Sternocleidomastoid (tissue), 1 donor: Measurements from ENCODE around the gene CIB1.

DNA sequence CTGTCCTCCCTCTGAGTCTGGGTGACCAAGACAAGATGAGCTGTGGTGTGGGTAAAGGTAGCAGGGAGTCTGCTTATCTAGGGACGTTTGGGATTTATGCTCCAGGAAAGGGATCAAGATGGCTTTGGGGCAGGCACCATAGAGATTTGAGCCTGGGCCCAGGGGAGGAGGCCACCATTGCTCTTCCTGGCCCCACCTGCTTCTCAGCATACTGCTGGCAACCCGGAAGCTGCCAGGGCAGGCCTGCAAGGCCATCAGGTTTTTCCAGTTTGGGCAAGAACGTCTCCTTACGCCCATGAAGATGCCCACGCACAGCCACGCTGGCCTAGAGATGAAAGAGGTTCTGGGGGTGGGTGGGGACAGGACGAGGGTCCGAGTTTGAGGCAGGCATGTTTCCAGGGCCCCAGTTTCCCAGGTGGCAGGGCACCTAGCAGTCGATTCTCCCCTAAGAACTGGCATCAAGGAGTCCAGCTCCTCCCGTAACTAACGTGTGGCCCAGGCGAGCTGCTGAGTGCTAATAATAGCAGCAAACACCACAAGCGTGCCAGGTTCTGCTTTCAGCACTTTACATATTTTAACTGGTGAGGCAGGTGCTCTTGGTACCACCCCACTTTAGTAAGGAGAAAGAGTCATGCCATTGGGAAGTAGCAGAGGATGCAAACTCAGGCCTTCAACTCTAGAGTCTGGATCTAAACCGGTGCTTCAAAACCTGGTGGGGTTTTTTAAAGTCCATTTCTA lies 45.8 kb downstream of the ZNF710 start:
- PRO-cap = bidirectional peak, plus-strand start at position 276 of the sequence, minus-strand start at position 210 of the sequence

GRCh38 chr15:90081560-90082104 lies 20.6 kb downstream of the IDH2 start:
- PRO-cap = no peak

GRCh38 chr15:90101013-90101934 lies 994 bp downstream of the IDH2 start:
- PRO-cap = bidirectional peak, plus-strand start at chr15:90101839, minus-strand start at chr15:90101741

DNA sequence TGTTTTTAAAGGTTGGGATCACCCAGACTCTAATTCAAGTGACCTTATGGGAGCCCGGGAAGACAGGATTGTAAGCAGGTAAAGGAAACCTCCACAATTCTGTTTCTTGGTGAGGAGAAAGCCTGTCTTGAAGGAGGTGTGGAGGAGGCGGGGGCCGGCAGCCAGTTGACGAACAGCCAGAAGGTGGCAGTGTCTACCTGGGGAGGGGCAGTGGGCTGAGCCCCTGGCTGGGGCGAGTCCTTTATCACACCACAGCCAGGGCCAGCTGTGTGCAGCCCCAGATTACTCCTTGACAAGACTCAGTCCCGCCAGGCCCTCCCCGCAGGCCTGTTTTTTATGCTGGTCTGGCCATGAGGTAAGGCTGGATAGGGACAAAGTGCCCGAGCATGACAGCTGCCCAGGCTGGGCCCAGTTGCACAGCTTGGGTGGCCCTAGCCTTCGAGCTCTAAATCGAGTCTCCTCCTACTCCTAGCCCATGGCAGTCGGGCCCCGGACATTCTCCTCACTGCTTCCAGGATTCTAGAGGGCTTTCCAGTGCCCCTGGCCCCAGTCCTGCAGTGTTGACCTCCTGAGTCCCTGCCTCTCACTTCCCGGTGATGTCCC lies 41.0 kb upstream of the IDH2 start:
- PRO-cap = no peak

DNA sequence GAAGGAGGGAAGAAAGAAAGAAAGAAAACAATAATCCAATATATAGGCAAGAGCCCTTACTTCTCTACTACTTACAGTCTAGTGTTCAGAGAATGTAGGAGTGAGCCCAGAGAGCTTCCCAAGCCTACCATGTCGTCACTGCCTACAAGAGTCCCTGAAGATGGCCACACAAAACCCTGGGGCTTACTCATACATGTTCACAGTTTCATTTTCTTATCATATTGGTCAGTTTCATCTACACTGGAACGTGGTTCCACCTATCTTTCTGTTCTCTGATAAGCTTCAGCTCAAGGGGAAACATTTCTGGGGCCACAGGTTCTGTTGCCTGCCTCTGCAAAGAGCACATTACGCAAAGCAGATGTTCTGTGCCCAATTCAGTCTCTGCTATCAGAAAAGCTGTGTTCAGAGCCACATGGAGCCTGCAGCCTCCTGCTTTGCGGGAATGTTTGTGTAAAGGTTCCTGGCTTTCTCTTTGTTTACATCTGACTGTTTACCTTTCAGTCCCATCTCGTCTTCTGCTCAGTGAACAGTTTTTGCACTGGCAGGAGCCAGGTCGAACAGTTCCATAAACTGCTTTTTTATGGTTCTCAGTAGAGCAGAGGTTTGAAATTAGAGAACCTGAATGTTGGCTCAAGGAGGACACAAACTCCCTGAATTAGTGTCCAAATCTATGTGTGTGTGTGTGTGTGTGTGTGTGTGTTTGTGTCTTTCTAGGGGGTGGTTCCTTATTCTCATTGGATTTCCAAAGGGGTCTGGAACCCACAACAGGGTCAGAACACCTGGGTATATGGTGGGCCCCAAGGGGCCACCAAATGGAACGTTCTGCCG lies 47.0 kb upstream of the IDH2 start:
- PRO-cap = no peak

GRCh38 chr15:90190977-90191636 lies 10.0 kb upstream of the SEMA4B start:
- PRO-cap = no peak

DNA sequence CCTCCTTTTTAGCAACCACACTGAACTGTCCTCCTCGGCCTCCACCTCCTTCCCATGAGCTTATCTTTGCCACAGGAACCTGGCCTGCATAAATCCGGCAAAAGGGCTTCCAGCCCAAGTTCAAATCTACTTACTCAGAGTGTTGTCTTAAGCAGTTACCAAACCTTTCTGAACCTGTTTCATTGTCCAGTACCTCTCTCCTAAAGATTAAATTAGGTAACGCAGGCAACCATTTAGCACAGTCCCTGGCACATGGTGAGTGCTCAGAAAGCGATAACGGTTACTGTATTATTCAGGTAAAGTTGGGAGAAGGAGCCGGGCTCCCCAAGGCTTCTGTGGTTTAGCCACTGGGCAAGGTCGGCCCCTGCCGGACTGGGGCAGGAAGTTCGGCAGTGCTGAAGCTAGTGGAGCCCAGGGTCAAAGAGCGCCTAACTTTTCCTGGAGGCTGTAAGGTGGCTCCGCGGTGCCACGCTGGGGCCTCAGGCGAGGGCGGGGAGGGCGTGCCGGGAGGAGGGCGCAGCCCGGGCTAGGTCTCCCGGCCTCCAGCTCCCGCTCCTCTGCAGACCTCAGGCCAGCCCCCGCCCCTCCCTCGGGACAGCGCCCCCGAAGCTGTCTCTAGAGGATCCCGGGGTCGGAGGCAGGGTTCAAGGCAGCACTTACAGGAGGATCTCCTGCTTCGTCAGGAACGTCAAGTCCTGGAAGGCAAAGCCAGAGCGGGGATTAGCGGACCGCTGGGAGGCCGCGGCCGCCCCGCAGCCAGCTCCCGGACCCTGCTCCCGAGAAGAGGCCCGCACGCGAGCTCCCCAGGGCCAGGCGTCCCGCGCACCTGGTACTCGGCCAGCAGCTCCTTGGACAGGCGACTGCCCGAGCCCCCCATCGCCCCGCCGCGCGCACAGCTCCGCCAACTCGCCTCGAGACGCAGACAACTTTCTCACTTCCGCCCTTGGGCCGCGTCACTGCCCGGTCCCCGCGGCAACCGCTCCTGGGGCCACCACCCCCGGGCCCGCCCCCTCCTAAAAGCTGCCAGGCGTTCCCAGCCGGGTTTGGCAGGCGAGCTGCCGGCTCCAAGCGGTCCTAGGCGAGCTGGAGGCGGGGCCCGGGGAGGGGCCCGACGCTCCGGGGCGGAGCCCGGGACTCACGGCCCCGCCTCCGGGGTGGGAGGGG lies at the start of gene CIB1:
TSS of gene CIB1 (minus strand) at position 933 of the 1,164 bp plus-strand sequence.
- PRO-cap = bidirectional peak, plus-strand start at position 482 of the sequence, minus-strand start at position 374 of the sequence; bidirectional peak, plus-strand start outside the sequence, minus-strand start at position 924 of the sequence

- PRO-cap = no peak
Observed at GRCh38 chr15:90291572-90292160, 26.2 kb downstream of the NGRN start.

DNA sequence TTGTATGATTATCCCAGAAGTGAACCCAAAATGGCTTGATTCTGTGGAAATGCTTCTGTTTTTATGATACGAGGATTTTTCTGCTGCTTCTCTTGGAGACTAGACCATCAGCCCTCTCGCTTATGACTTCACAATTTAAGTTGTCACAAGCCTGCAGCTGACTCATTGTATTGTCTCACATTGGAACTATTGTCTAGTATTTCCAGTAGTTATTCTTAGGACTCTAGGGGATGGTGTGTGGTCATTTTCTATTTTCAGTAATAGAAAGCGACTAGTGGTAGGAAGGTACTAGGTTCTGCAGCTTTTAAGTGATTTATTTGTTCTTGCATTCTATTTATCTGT lies 66.4 kb upstream of the CRTC3 start:
- PRO-cap = no peak

- PRO-cap = no peak
Observed at GRCh38 chr15:90500761-90501710, 28.7 kb upstream of the CRTC3 start.

GRCh38 chr15:90553371-90553893 lies 23.7 kb downstream of the CRTC3 start:
- PRO-cap = no peak

DNA sequence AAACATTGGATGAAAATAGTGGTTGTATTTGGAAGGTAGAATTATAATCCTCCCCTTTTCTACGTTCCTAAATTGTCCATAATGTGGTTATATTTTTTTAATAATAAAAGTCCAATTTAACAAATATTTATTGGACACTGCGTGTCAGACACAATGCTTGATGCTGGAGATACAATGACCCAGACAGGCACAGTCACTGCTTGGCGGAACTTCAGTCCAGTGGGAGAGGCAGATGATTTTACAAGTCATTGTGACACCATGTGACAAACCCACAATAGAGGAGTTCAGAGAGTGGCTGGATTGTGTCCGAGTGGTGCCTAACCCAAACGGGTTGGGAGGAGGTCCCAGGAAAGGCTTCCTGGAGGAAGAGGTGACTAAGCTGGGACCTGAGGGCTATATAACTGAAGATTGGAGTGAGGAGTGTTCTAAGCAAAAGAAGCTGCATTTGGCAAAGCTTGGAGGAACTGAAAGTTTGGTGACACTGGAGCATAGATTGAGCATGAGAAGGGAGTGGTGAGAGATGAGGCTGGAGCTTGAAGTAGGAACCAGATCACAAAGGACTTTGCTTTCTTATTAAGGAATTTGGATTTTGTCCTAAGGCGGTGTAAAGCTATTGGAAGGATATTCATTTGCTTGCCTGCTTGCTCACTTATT lies 41.4 kb downstream of the CRTC3 start:
- PRO-cap = unidirectional peak, minus-strand start at position 211 of the sequence

- PRO-cap = no peak
Observed at GRCh38 chr15:90660975-90661275, 56.2 kb upstream of the BLM start.

DNA sequence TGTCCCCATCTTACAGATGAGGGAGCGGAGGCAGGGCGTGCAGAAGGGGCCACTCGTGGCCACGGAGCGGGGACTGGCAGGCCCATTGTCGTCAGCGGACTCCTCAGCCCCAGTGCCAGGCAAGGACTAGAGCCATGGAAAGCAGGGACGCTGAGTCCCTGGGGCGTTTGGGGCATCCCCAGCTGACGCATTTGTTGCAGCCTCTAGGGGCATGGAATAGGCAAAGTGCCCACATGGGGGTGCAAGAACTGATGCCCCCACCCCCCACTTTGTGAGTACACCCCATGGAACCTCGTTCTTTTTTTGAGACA lies 29.8 kb upstream of the FURIN start:
- PRO-cap = no peak

GRCh38 chr15:90917011-90917726 lies 14.1 kb downstream of the MAN2A2 start:
- PRO-cap = no peak

- PRO-cap = no peak
Observed at GRCh38 chr15:90919692-90920388, 12.5 kb downstream of the HDDC3 start.

GRCh38 chr15:90960631-90961834 lies 6.3 kb downstream of the RCCD1 start:
- PRO-cap = no peak

DNA sequence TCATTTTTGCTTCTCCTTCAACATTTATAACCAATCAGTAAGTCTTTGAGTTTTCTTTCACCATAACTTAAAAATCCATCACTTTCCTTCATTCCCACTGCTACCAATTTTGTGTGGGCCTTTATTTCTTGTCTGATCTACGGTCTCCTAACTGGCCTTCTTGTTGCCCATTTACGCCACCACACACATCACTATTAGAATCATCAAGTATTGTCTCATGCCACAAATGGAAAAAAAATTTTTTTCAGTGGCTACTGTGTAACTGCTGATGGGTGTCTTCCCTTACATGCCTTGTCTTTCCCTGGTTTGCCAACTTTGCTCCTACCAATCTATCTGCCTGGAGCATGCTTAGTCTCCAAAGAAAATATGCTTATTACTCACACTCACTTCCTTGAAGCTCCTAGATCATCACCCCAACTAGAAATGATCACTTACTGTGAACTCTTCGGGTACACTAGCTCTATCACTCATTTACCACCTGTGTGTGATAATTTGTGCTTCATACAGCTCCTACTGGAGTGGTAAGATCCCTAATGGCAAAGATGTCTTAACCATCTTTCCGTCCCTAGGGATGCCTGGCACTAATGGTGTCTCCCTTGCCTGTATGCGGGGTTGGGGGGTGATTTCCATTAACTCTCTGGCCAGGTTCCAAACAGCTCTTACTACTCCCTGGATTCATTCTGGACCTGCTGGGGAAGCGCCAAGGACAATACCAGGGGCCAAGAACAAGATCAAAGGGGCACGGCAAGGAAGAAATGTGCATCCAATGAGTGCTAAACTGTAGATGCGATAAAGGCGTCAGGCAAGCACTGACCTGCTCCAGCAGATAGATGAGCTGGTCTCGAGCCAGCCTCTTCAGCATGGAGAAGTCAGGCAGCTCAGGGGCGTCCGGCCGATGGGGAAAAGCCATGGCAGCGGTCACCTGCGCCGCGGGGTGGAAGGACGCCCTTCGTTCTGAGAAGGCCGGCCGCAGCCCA lies 766 bp downstream of the VPS33B start:
- PRO-cap = no peak

- PRO-cap = no peak
Observed at GRCh38 chr15:91455873-91457097, 356.2 kb downstream of the SV2B start.

- PRO-cap = no peak
Observed at GRCh38 chr15:91663822-91665008, 189.3 kb upstream of the SLCO3A1 start.